Smooth muscle cell (in vitro differentiated cells): ENCODE measurements around a stretch of chr1.

DNA sequence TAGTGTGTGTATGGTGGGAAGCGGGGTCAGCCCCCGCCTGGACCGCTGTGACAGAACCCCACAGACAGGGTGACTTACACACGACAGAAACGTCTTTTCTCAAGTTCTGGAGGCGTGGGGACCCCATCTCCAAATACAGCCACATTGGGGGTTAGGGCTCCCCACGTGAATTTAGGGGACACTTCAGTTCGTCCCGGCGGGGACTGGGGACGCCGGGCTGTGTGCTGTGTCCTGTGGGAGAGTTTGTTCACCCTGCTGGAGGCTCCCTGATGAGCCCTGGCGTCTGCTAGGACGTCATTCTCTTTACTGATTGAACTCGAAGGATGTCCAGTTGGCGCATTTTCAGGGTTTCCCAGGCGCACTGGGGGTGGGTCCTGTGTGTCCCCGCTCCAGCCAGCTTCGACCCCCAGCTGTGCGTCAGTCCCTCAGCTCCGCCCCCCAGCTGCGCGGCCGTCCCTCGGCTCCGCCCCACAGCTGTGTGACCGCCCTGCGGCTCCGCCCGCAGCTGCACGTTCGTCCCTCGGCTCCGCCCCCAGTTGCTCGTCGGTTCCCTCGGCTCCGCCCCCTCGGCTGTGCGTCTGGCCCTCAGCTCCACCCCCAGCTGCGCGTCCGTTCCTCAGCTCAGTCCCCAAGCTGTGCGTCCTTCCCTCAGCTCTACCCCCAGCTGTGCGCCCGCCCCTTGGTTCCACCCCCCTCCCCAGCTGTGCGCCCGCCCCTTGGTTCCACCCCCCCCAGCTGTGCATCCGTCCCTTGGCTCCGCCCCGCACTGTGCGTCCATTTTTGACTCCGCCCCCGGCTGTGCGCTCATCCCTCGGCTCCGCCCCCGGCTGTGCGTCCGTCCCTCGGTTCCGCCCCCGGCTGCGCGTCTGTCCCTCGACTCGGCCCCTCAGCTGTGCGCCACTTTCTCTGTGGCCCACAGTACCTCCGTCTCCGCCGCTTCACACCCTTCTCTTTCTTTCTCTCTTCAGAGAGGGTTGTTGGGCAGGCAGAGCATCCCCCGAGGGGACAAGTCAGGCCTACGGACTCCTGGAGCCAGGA lies 61.4 kb downstream of the FAAP20 start:
- RAMPAGE, long total RNA: start-site peak on the plus strand centred at position 891 of the sequence, 52 bp wide, 29 and 16 reads in 2 replicates

DNA sequence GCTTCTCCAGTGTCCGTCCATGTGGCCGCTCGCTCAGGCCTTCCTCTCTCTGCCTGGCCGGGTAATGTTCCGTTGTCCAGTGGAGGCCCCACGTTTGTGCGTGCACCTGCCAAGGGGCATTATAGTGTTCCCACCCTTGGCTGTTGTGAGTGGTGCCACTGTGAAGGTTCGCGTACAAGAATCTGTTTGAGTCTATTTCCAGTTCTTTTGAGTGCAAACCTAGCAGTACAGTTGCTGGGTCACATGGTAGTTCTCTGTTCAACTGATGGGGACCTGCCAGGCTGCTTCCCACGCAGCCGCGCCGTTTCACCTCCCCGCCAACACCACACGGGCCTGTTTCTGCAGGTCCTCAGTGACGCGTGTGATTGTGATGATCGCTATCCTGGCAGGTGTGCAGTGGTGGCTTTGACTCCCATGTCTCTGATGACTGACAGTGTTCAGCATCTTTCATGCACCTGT lies 41.8 kb downstream of the FAAP20 start:
- RAMPAGE, long total RNA: no peak

DNA sequence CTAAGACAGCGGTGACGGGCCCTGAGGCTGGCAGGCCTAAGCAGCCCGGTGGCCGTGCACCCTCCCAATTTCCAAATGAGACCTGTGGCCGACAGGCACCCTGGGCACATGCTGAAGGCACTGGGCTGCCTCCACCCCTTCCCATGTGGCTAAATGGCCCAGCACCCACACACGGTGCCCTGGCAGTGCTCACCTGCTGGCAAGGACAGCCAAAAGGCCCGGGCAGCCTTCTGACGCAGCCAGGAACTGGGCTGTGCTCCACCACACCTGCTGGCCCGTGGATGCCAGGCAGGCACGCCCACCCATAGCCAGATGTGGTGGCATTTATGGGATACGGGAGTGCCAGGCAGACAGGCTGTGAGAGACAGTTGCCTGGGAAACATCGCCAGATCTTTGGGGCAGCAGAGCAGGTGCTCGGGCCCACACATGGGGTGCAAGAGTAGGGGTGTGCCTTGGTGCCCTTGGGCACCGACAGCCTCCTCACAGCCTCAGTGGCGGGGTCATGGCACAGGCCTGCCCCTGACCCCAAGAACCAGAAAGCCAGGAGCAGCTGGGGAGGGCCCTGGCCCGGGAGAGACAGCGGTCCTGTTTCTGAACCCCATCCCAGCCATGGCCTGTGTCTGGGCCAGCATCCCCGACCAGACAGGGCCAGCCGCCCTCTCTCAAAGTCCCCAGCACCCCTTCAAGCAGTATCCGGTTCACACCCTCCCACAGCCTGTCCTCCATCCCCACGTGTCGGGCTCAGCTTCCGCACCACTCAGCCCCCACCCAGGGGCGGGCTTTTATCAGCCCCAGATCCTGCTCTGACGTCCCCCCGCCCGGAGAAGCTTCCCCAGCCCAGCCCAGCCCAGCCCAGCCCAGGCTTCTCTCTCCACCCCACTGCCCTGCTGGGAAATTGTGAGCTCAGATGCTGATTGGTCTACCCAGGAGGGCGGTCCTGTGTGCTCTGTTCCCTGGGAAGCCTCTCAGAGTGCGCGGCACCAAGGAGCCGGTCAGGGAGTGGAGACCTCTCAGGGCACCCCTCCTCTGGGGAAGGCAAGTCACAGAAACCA lies 4.3 kb upstream of the FAAP20 start:
- RAMPAGE, long total RNA: no peak

DNA sequence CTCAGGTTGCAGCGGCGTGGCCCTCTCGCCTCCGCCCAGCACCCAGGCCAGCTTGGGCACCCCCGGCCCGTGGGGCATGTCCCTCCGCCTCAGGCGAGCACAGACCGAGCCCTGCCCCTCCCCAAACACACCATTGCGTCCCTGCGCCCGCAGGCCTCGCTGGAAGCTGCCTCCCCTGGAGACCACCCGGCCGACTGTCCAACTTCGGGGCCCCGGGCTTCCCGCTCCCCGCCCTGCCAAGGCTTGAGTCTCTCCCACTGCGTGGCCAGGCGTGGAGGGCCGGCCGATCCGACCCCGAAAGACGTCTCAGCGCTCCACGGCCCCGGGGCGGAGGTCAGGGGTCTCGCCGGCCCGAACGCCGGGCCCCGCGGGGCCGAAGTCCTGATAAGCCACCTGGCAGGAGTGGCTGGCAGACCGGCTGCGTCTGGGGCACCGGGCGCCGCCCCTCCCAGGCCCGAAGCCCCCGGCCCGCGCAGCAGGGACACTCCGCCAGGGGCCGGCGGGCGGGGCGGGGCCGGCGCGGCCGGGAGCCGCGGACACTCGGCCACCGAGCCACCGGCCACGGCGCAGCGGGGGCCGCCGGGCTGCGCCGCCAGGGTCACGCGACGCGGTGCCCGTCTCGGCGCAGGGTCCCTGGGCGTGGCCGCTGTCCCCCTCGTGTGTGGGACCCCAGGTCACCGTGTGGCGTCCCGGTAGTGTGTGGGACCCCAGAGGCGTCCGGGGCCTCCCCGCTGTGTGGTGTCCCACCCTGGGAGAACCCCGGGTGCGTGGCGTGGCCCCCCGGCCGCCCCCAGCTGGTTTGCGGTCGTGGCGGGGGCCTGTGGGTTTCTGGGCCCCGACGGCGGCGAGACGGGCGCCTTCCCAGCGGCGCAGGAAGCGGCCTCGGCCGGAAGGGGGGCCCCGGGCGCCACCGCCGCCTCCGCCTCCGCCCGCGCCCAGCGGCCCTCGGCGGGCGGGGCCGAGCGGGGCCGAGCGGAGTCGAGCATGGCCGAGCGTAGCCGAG lies 1.1 kb upstream of the SKI start:
- RAMPAGE, long total RNA: no peak

GRCh38 chr1:2238236-2239100 lies 10.3 kb downstream of the SKI start:
- RAMPAGE, long total RNA: no peak

DNA sequence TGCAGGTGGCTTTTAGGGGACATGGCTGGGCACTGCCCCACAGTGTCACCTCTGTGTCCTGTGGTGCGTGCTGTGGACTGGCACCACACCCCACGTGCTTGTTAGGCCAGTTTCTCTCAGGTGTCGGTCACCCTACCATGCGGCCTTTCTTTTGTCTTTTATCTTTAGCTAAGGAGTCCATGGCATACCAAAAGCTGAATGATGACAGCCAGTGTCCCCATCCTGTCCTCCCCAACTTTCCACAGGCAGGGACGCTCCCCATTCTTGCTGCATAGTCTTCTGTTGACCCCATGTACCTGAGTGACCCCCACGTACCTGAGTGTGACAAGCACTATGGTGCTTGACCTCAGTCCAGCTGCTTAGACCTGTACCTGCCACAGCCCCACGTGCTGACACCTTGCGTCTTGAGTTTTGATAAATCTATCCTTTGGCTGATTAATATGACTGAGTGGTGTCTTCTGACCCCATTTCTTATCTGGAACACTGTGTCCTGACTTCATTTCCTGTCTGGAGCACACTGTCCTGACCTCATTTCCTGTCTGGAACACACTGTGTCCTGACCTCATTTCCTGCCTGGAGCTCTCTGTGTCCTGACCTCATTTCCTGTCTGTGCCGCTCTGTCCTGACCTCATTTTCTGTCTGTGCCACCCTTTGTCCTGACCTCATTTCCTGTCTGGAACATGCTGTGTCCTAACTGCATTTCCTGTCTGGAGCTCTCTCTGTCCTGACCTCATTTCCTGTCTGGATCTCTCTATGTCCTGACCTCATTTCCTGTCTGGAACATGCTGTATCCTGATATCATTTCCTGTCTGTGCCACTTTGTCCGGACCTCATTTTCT lies 27.0 kb downstream of the SKI start:
- RAMPAGE, long total RNA: no peak

DNA sequence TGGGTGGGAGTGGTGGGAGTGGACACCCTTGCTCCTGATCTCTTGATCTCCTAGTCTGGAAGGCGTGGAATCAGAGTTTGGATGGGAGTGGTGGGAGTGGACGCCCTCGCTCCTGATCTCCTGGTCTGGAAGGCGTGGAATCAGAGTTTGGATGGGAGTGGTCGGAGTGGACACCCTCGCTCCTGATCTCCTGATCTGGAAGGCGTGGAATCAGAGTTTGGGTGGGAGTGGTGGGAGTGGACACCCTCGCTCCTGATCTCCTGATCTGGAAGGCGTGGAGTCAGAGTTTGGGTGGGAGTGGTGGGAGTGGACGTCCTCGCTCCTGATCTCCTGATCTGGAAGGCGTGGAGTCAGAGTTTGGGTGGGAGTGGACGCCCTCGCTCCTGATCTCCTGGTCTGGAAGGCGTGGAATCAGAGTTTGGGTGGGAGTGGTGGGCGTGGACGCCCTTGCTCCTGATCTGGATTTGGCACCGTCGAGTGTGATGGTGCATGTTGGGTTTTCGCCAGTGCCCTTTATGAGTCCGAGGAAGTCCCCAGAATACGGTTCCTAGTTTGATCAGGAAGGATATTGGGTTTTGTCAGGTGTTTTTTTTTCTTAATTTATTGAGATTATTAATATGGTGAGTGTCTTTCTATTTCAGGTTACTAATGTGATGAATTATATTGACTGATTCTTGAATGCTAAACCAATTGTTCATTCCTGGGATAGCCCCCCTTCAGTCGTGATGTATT lies 34.2 kb downstream of the SKI start:
- RAMPAGE, long total RNA: no peak

- RAMPAGE, long total RNA: no peak
Observed at GRCh38 chr1:2306523-2306675, 78.3 kb downstream of the SKI start.

DNA sequence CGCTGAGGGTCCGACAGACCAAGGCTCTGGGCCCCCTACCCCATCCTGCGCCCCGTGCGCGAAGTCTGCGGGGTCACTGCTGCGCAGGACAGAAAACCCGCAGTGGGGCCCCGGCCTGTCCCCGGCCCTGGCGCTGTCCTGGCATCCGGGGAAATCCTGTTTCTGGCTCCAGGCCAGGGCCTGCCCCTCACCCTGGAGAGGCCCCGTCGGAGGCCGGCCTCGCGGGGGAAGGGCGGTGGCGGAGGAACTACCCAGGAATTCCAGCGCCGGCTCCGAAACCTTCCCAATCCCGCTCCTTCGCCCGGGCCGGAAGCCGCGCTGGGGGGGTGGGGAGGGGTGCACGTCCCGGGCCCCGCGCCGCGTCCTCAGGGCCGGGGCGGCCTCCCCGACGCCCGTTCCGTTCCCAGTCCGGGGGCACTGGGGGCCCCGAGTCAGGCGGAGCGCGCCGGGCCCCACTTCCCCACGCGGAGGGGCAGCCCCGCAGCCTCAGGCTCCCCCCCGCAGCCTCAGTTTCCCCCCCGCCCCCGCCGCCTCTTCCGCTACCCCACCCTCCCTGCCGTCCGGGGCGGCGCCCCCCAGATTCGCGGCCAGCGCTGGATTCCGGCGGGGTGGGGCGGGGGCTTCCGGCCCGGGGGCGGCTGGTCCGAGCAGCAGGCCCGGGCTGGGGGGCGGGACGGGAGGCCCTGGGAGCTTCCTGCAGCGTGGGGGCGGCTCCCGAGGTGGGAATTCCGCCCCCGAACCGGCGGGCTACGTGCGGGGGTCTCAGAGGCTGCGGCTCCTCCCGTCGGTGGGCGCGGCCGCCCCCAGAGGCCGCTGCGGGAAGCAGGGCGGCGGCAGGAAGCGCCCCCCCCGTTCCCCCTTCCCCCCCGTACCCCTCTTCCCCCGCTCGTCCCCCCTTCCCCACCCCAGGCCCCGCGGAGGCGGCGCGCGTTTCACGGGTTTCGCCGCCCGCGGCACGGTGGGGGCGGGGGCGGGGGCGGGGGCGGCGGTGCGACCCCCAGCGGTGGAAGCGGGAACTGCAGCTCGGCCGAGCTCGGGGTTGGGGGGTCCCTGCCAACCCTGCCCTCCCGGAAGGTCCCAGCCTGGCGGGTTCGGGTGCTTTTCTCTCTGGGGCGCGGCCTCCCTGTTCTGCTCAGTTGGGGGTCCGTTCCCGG lies 76.7 kb downstream of the MORN1 start:
- RAMPAGE, long total RNA: no peak

- RAMPAGE, long total RNA: no peak
Observed at GRCh38 chr1:2354781-2355619, 36.4 kb downstream of the MORN1 start.

- RAMPAGE, long total RNA: no peak
Observed at GRCh38 chr1:2382042-2383051, 9.0 kb downstream of the MORN1 start.

GRCh38 chr1:2384067-2384962 lies 7.0 kb downstream of the MORN1 start:
- RAMPAGE, long total RNA: no peak

DNA sequence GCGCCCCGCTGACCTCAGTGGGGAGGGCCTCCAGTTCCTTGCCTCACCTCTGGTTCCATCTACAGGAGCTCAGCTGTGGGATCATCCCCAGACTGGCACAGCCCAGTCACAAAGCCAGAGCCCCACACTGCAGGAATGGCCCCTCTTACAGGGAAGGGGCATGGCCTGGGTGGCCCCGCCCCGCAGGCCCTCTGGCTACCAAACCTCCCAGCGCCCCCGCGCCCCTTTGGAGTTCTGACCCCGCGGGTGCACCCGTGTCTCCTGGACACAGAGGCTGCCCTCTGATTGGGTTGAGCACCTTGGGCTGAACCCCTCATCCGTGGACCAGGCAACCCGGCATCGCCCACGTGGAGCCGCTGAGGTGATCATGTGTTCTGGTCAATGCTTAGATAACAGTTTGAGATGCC lies 1.4 kb upstream of the PEX10 start:
- RAMPAGE, long total RNA: no peak

DNA sequence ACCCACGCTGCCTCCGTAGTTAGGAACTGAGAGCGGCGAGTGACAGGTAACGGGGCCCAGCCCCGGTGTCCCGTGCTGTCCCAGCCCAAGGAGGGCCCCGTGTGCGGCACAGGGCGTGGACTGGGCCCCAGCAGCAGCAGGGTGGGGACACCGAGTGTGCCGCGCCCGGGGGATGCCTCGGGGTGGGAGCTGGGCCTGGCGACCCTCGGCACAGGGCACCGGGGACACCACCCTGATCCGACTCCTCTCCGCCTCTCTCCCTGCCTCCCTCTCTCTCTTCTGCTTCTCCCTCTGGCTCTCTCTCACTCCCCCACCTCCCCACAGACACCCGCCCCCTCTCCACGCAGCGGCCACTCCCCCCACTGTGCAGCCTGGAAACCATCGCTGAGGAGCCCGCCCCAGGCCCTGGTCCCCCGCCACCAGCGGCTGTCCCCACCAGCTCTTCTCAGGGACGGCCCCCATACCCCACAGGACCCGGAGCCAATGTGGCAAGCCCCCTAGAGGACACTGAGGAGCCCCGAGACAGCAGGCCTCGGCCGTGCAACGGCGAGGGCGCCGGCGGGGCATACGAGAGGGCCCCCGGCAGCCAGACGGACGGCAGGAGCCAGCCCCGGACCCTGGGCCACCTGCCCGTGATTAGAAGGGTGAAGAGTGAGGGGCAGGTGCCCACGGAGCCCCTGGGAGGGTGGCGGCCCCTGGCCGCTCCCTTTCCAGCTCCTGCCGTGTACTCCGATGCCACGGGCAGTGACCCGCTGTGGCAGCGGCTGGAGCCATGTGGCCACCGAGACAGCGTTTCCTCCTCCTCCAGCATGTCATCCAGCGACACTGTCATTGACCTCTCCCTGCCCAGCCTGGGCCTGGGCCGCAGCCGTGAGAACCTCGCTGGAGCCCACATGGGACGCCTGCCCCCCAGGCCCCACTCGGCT lies 22.5 kb downstream of the PANK4 start:
- RAMPAGE, long total RNA: no peak

DNA sequence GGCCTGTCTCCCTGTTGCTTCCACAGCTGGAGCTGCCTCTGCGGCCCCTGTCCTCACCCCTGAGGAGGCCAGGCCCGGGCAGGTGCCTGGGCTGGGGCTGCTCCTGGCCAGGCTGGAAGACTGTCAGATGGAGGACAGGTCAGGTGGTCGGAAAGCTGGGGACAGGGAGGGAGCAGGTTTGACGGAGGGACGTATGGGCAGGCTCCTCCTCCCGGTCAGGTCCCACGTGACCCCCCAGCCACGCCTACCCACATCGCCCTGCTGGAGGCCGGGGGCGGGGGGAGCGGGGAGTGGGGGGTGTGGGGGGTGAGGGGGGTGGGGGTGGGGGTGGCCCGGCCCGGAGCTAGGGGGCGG lies 10.3 kb upstream of the TNFRSF14 start:
- RAMPAGE, long total RNA: no peak

GRCh38 chr1:2551246-2552276 lies 4.6 kb upstream of the TNFRSF14 start:
- RAMPAGE, long total RNA: no peak

GRCh38 chr1:2556732-2557400 lies 695 bp downstream of the TNFRSF14 start:
- RAMPAGE, long total RNA: no peak

- RAMPAGE, long total RNA: no peak
Observed at GRCh38 chr1:2587219-2587742, 704 bp downstream of the PRXL2B start.

- RAMPAGE, long total RNA: no peak
Observed at GRCh38 chr1:2631177-2631892, 1.5 kb downstream of the MMEL1 start.

GRCh38 chr1:3121079-3122118 lies 52.4 kb downstream of the PRDM16 start:
- RAMPAGE, long total RNA: no peak